Mesenchymal stem cell of the bone marrow (primary cell): ENCODE measurements around a stretch of chr7.

- CAGE, long polyA plus RNA, result no peak
Measured at GRCh38 chr7:95396619-95397397, 633 bp upstream of the PON3 start.

DNA sequence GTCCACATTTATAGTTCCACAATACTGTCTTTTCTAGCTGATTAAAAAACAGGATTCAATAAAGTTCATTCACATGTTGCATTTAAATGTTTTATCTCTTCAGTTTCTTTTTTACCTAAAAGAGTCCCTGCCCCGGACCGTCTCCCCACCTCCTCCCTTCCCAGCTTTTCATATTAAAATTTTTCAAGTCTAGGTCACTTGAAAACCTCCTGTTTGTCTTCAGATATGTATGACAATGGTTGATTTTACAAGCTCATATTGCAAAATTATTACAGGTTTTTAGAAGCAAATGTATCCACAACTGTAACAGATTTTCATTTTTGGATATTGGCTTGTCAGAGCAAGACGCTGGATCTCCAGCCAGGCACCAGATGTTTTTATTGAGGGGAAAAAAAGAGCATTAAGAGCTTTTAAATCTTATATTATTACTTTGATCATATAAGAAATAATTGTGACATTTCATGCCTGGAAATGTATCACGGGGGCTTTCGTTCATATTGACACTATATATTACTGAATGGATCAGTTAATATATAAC is 439 bp upstream of the ASB4 start:
- CAGE, long polyA plus RNA, result no peak

DNA sequence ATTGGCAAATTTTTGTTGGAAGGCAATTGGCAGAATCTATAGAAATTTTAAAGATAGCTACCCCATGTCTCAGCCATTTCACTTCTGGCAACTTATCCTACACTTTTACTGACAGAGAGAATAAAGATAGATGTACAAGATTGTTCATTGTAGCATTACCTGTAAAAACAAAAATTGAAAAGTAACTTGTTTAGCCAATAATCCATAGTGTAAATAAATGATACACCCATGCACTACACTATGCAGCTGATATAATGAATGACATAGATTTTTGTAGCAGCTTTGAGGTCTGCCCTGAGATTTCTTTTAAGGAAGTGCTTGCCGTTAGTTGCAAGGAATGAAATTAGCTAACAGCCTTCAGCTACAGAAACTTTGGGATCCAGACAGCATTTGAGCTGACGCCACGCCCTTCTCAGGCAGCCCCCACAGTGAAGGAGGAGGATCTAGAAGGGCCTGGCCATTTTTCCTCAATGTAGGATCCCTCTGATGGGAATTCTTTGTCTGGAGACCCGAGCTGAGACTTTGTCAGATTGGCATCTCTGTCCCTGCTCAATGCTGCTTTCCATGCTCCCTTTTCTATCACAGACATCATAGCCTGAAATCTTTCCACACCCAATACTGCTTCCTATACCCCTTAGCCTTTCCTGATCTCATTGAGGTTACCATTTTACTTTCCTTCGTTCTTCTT is 6.1 kb upstream of the PDK4 start:
- CAGE, long polyA plus RNA, result no peak

DNA sequence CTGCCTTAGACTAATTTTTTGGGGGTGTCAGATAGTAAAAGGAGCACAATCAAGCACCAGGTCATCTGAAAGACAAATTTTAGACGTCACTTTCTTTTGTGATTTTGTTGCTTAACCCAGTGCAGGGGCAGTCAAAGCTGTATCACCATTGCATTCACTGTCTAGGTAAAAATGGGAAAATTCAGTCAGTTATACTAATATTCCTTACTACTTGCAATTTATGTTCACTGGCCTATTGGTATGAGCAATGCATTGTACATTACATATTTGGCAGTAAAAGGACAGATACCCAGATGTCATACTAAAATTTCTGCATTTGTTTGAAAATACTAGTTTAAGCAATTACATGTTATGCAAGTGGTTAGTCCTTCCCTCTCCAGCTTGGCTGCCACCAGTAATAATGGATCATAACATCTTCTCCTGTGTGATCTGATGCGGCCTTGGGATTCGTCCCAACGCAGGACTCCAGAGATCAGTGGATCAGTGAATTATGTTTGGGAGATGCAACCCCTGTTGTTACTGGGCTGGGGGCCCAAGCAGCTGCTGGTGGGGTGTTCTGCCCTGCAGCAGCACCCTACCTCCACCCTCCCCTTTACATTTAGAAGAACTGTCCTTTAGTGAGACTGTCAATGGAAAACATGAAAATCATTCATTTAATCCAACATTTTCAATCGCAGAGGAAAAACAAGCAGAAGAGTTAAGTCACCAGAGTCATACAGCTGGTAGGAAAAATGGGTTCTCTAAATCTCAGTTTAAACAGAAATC is 11.2 kb upstream of the PDK4 start:
- CAGE, long polyA plus RNA, result no peak

- CAGE, long polyA plus RNA, result no peak
Measured at GRCh38 chr7:95609375-95610293, 13.3 kb upstream of the PDK4 start.

GRCh38 chr7:95645580-95645979 is 49.3 kb upstream of the PDK4 start:
- CAGE, long polyA plus RNA, result no peak

GRCh38 chr7:95683066-95683279 is 86.7 kb upstream of the PDK4 start:
- CAGE, long polyA plus RNA, result no peak

- CAGE, long polyA plus RNA, result no peak
Measured at GRCh38 chr7:96045164-96045726, 272.9 kb downstream of the DYNC1I1 start.

- CAGE, long polyA plus RNA, result no peak
Measured at GRCh38 chr7:96075914-96076666, 245.8 kb downstream of the SLC25A13 start.

DNA sequence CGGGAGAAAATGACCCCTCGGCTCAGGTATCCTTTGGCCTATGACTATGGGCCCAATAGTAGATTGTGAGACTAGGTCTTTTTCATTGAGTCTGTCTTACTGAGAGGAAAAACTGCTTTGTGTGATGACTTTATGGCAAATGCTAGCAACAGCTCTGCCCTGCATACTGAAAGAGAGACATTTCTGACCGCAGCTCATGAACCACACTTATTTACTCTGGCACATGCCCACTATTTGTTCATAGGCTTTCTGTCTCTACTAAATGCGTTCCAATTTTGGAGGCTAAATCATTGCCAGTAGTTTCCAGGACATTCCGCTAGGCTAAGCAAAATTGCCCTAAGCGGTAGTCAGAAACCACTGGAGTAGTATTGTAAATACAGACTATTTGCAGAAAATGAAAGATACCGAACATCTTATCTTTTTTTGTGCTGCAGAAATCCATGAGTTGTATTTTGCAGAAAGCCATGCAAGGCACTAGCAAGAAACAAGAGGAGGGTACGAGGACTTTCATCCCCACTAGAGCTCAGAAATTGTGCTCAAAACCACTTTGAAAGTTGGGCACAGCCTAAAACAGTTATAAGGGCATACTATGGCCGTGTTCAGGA is 55.5 kb upstream of the DLX6 start:
- CAGE, long polyA plus RNA, result no peak

- CAGE, long polyA plus RNA, result no peak
Measured at GRCh38 chr7:97126457-97126962, 9.0 kb downstream of the SDHAF3 start.

DNA sequence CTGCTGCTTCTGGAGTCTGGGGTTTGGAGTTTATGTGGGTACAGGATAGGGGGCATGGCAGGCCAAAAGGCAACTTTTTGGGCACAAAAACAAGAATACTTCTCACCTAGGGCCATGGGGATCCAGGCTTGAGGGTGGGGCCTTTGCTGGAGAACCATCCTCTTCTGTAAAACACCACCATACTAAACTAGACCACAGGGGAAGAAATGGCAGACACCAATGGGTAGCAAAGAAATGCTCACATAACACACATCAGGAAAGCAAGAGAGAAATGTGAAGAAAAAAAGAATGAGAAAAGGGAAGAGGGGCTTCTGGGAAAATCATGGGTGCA is 115.1 kb downstream of the SDHAF3 start:
- CAGE, long polyA plus RNA, result no peak

GRCh38 chr7:97291325-97291878 is 173.9 kb downstream of the SDHAF3 start:
- CAGE, long polyA plus RNA, result no peak

- CAGE, long polyA plus RNA, result no peak
Measured at GRCh38 chr7:97770800-97771421, 39.0 kb downstream of the TAC1 start.

DNA sequence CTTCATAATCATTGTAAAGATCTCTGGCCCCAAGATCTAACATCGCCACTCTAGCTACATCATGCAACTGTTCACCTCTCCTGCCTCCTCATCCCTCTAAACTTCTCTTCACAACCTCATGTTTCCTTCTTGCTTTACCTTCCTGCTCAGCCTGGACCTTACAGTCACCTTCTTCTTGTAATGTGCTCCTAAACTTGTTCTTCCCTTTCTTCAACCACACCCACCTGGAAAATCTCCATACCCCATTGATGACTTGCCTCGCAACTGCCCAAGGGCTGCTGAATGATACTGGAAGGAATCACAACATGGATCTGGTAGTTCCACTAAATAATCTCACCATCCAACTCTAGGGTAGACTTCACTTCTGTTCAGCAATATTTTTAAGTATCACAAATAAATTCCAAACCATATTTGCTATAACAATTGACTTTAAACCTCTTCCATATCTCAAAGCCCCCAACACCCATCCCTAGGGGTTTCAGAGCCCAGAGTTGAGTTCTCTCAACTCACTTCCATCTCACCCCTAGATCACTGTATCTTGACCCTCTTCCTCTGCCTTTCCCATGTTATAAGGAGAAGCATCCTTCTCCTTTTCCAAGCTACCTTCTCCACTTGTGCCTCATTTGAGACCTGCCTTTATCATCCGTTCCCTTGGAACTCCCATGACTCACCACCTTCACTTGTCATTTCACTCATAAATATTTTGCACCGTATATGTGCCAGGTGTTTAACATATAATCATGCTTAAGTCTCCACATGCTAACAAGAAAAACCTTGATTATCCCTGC is 33.1 kb upstream of the ASNS start:
- CAGE, long polyA plus RNA, result no peak

DNA sequence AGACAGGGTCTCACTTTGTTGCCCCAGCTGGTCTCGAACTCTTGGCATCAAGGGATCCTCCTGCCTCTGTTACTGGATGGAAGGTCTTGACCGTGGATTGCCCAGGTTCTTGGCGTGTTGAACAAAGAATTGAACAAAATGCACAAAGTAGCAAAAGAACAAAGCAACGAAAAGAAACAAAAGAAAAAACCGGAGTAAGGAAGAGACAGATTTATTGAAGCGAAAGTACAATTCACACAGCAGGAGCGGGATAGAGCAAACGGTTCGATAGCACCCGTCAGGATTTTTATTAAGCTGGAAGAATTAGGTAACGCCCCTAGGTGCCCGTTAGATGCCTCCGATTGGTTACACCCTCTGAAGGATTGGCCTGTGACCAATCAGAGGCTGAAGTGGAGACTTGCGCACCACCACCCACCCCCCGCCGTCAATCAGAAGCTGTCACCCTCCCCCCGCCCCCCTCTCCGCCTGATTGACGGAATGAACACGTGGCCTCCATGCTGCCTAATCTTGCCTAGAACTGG is 16.9 kb downstream of the OCM2 start:
- CAGE, long polyA plus RNA, result no peak

DNA sequence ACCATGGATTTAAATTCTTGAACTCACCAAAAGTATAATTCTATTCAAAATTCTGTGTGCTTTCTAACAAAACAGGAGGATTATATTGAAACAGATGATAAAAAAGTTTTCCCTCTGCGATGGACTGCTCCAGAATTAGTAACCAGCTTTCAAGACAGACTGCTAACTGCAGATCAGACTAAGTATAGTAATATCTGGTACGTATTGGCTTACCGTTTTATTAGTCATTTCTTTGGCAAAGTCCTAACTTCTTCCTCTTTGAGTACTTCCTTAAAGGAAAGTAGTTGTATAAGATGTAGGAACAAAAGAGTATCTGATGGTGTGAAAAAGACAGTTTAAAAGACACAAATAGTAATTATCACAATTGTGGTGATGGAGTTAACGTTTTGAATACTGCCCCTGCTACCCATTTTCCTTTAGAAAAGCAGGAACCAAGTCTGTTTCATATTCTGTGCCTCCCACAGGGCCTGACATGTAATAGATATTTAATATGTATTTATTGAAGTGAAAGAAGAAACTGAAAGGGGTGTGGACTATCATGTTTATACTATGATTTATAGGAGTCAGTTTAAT is 24.4 kb upstream of the BHLHA15 start:
- CAGE, long polyA plus RNA, result no peak

DNA sequence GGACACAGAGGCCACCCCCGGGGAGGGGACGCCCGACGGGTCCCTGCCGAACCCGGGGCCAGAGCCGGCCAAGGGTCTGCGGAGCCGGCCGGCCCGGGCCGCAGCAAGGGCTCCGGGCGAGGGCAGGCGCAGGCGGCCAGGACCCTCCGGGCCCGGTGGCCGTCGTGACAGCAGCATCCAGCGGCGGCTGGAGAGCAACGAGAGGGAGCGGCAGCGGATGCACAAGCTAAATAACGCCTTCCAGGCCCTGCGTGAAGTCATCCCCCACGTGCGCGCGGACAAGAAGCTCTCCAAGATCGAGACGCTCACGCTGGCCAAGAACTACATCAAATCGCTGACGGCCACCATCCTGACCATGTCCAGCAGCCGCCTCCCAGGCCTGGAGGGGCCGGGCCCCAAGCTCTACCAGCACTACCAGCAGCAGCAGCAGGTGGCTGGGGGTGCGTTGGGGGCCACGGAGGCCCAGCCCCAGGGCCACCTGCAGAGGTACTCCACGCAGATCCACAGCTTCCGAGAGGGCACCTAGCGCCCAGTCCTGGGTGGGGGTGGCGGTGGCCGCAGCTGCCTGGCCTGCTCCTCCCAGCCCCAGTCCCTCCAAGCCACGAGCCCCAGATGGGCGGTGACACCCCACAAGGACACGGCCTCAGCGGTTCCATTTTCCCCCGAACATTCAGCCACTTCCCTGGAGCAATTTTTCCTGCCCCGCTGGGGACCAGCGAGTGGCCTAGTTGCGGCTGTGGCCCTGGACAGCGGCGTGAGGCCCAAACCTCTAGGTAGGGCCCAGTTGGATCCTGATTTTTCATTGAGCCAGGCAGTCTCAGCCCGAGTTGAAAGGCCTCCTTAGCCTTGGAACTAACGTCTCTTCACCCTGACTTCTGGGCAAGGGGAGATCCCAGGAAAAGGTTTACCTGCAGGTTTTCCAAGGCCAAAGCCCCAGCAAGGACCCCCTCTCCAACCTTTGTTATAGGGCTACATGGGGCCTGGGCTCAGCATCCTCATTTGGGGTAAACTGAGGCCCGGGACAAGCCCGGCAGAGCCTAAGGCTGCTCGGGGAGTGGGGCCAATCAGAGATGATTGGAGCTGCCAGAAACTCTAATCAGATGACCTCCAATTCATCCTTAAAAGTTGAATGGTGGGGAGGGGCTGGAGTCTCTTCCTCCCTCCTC is 1.5 kb downstream of the BHLHA15 start:
- CAGE, long polyA plus RNA, result no peak

- CAGE, long polyA plus RNA, result no peak
Measured at GRCh38 chr7:98228013-98228275, 16.7 kb downstream of the BHLHA15 start.

DNA sequence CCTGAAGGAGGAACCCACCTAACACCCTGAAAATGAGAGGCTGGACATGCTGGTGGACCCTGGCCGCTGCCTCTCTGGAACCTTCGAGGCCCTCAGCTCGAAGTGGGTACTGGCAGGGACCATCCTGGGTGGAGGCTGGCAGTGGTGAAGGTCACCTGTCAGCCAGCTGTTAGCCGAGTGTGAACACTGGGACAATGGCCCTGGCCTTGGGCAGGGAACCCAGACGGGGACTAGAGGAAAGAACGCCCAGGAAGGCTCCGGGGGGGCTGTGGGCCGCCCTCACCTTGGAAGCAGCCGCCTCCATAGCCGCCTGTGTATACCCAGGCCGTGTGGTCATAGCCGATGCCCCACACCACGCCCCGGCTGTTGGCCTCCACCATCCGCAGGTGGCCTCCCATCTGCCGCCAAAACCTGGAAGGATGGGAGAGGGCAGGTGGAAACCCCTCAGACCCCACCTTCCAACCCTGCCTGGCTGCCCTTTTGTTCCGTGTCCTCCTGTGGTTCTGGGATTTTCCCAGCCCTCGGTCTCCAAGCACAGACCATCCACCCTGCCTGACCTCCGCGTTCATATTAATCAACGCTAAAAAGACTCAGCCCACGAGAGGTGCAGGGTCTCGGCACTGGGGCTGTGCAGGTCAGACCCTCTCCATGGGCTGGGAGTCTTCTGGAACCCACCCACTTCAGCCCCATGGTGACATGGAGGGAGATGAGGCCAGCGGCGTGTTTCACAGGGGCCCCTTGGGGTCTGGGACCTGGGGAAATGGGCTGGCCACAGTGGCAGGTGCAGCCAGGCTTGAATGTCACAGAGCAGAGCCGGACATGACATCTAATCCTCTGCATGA is 17.7 kb downstream of the BHLHA15 start:
- CAGE, long polyA plus RNA, result no peak